HT1080 (cell line): ENCODE results near the gene LY75.

DNA sequence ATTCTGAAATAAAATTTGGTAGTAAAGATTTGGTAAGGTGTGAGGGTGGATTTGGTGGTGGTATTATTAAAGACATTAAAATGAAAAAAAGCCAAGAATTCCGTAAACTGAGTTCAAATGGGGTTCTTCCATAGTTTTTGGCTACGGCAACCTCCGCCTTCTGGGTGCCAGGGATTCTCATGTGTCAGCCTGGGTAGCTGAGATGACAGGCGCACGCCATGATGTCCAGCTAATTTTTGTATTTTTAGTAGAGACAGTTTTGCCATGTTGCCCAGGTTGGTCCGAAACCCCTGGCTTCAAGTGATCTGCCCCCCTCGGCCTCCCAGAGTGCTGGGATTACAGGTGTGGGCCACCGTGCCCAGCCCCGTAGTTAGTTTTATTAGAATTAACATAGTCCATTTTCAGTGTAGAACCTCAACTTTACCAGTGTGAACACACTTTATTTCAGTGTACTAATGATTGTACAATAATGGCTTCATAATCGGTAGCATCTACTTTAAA is 25.0 kb downstream of the CD302 start:
RAMPAGE:
- cytosol, long total RNA: no peak
- long total RNA: no peak
- nucleus, long total RNA: no peak

DNA sequence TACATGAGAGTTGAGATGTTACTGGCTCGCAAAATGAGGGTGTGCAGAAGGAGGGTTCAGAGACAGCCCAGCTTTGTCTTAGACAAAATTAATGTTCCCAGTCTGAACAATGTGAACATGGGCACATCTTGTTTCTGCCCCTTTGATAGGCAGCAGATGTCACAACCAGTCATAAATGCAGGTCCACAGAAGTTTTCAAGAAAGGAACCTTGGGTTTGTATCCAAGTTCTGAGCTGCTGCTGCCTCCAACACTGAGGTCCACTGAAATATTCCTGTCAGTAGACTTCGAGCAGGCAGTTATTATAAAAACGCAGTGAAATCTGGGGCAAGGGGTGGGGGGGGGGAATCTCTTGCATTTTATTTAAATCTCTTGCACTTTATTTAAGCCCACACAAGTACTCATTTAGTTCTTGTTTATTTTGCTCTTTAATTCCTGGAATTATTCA is 1.1 kb downstream of the CD302 start:
RAMPAGE:
- cytosol, long total RNA: no peak
- long total RNA: no peak
- nucleus, long total RNA: no peak

DNA sequence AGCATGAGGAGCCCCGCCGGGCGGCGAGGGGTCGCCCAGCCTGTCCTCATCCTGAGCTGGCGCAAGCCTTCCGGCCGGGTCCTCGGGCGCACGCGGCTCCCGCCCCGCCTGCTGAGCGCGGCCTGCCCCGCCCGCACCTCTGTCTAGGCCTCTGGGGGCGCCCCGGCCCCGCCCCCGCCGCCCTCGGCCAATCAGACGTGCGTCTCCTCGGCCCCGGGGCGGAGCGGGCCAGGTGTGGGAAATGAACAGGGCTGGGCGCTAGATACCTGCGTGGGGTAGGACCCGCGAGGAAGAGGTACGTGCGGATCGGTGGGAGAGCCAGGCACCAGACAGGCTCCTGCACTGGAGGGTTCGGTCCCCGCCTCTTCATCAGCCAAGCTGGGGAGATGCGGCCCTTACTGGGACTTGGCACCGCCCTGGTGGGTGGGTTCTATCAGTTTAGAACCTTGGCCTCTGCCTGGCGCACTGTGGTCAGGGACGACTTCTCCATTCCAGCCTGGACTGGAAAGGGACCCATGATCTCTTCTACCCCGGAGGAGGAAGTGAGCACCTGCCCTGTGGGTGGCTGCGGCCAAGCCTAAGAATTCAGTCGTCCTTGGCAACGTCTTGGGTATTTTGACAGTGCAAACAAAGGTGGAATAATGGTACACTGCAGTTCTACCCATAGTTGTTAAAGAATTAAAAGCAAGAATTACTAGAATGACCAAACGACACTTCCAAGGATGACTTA is at the start of gene LY75:
LY75 (minus strand) TSS at position 124 of the 730 bp plus-strand sequence.
RAMPAGE:
- cytosol, long total RNA: no peak
- long total RNA: no peak
- nucleus, long total RNA: no peak

GRCh38 chr2:160180961-160181794 is 18.9 kb downstream of the ITGB6 start:
RAMPAGE:
- cytosol, long total RNA: no peak
- long total RNA: no peak
- nucleus, long total RNA: no peak

GRCh38 chr2:160205382-160206222 is 5.5 kb upstream of the ITGB6 start:
RAMPAGE:
- cytosol, long total RNA: no peak
- long total RNA: start-site peak on the plus strand at chr2:160205689-160205708, 13 reads; start-site peak on the plus strand at chr2:160205802-160205853, 19 reads
- nucleus, long total RNA: start-site peak on the plus strand at chr2:160205699-160205843, 22 and 17 reads in 2 replicates

DNA sequence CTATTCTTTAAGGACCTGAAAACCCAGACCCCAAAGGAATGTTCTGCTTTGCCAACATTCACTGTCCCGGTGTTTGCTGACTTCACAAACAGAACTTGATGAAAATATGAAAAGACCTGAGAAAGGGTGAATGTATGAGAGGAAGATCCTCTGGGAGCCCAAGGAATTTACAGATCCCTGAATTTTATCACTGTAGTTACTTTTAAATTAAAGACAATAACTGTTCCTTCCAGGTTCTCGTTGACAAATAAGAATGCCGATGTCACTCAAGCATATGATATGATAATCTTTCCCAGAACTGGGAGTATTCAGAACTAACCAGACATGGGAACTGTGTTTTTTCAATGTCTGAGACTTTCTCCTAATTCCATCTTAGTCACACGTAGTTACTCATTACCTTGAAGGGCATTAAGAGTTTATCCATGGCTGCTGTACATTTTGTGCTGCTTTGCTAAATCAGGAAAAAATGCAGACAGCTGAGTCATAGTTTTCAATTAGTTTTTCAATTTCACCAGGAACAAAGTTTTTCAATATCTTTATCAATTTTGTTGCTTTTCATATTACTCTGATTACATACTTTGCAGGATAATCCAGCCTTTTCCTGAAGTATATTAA is 28.4 kb upstream of the ITGB6 start:
RAMPAGE:
- cytosol, long total RNA: no peak
- long total RNA: no peak
- nucleus, long total RNA: no peak

RAMPAGE:
- cytosol, long total RNA: no peak
- long total RNA: no peak
- nucleus, long total RNA: no peak
These were observed 45.5 kb upstream of the ITGB6 start for GRCh38 chr2:160245616-160245943.

DNA sequence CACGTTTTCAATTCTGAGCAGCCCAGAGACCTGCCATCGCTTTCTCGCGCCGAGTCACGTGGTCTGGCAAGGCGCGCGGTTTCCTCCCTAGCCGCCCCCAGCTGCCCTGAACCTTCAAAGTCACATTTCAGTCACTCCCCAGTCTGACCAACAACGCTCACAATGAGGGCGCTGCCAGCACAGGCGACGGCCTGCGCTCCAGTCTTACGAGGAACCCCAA is 69.7 kb upstream of the ITGB6 start:
RAMPAGE:
- cytosol, long total RNA: no peak
- long total RNA: no peak
- nucleus, long total RNA: no peak

DNA sequence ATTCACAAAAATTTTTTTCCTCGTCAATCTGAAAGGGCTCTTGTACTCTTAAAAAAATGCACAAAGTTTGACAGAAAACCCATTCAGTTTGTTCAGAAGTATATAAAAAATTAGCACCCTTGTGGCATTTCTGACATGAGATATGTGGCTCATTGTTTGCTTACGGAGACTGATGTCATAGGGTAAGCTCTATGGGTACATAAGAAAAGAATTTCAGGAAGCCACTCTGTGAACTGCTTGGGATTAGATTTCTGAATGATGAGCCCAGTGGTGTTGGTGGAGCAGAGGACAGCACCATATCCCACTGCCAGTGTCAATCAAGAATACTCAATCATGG is 243.0 kb upstream of the RBMS1 start:
RAMPAGE:
- cytosol, long total RNA: no peak
- long total RNA: no peak
- nucleus, long total RNA: no peak

RAMPAGE:
- cytosol, long total RNA: no peak
- long total RNA: no peak
- nucleus, long total RNA: no peak
These were observed 2.6 kb downstream of the TANK start for GRCh38 chr2:161162500-161163470.

DNA sequence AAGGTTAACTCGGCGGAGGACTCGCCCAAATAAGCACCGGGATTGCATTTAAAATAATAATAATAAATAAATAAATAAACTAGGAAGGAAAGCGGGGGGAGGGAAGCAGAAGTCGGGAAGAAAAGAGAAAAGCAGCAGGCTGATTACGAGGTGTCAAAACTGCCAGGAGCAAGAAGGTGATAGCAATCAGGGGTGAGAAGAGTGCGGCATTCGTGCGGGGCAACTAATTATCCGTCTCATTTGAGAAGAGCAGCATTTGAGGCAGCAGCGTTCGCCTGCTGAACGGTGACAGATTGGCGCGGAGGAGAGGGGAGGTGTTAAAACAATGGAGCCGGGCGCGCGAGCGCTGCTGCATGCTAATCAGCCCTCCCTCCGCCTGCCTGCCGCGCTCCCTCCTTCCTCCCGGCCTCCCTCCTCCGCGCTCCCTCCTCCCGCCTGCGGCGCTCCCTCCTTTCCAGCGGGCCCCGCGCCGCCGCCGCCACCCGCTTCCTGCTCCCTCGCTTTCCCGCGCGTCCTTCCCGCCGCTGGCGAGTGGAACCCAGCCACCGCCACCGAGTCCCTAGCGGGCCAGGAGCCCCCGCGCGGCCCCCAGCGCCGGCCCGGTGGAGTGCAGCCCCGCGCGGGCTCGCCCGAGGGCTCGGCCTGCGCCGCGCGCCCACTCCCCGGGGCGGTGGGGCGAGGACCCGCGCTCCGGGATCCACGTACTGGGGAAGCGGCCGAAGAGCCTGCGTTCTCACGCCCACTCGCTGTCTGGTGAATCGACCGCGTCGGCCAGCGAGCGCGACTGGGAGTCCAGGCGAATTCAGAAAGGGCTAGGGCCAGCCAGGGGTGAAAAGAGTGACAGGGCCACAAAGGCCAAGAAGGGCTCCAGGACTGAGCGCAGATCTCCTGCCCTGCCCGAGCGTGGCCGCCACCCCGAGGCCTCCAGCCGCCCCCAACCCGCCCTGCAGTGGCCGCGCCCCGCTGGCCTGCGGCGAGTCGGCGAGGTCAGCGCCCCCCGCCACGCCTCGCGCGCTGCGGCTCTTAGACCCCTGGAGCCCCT is 69.5 kb upstream of the PSMD14 start:
RAMPAGE:
- cytosol, long total RNA: no peak
- long total RNA: no peak
- nucleus, long total RNA: no peak

DNA sequence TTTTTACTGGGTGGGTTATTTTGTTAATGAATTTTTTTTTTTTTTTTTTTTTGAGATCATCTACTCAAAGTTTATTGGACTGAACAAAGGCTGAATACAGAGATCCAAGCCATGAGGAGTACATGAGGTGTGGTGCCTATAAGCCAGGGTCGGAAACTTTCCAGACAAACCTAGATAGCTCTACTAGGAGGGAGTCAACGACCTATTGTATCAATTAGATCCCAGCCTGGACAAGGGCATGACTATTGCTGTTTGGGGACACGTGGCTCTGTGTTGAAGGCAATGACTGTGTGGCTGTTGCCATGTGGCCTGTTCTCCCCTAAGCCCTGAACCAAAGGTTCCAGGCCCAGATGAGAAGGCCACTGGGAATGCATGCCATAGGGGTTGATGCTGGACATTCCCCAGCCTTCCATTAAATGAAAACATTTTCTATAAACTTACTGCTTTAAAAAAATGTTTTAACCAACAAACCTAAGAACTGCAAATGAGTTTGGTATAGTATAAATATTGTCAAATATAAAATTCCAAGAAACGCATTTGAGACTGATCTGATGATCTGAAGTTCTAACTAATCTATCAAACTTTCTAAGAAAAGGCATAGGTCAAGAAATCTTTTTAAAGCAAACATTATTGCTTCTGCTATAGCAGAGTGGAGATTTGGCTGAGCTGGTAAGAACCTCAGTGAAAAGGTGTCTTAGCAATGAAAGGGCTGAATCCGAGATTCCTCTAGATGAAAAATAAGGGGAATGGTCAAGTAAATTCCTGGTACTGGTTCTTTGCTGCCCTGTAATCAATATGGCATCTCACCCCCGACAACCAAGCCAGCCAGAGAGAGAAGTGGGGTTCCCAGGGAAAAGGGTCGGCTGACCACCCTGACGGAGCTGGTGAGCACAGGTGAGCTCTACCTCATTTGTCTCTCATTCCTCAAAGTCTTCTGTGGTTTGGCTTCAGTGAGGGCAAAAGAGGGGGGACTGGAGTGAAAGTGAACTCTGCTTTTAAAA is 31.5 kb downstream of the PSMD14 start:
RAMPAGE:
- cytosol, long total RNA: no peak
- long total RNA: no peak
- nucleus, long total RNA: no peak

DNA sequence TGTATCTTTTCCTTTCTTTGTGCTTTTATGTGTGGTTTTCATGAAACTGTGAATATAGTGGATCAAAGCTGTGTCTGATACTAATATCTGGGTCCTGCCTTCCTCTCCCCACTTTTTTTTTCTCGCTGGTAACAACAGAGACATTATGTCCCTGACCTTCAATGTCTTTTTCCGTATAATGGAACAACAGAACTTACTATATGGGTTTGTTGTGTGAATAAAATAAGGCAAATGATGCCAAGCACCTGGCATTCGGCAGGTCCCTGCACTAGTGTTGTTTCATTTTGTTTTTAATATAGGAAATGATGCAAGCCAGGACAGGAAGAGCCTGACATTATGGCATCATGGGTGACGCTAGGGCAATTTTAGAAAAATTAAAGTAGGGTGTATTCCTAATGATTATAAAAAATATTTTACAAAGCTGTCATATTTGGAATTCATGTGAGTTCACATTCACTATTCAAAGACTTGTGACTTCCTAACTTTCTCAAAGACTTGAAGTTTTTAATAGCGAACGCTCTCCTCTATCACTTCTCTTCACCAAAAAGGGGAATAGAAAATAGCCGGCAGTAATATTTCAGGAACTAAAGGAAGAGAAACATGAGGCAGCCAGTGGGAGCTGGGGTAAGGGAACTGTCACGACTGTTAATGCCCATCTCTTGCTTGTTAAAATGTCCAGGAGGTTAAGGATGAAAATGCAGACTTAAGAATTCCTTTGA is 60.4 kb downstream of the DPP4 start:
RAMPAGE:
- cytosol, long total RNA: no peak
- long total RNA: no peak
- nucleus, long total RNA: no peak

RAMPAGE:
- cytosol, long total RNA: no peak
- long total RNA: no peak
- nucleus, long total RNA: no peak
These were observed 59.9 kb downstream of the DPP4 start for GRCh38 chr2:162014134-162014526.

GRCh38 chr2:162261071-162261499 is 17.8 kb upstream of the FAP start:
RAMPAGE:
- cytosol, long total RNA: no peak
- long total RNA: no peak
- nucleus, long total RNA: no peak

DNA sequence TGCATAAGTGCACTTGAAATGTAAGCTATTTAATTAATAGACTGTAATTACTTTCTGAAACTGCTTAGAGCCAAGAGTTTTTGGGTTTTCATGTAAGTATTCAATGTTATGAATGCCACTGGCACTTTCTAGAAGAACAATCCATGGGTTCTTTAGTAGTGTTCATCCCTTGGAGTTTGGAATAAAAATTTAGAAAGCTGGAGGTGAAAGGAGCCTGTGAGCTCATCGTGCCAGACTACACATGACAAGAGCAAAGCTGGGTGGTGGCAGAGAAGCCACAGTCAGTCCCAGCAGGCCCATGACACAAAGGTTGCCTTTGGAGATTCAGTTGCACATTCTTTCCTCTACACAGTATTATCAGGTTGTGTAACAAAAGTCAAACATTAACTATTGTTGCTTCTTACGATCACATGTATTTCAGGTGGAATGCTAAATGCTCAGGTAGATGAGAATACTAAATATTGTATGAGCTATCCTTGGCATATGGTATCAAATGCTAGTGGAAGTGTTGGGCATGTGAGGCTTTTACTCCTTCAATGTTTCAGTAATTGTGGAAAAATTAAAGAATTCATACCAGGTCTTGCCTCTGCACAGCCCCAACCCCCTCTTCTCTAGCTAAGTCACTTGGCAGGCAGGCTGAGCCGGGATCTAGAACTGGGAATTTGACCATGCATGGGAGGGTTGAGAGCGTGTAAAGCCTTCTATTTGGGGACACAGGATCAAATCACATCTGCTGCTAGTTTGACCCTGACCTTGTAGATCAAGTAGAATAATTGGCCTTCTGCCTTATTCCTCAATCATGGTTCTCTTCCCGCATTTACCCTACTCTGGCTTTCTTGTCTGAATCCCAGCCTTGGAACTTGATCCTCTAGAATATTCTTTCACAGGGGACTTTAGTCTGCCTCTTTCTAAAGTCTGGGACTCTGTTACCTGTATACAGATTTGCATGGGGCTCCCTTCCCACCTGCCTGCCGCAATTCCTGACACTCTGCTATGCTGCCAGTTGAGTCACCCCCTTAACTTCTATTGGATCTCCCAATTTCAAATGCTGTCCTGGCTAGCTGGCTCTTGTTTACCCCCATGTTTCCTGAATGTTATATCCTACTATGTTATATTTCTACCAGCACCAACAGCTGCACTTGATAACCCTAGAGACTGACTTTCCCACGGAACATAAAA is 231.0 kb downstream of the GCA start:
RAMPAGE:
- cytosol, long total RNA: no peak
- long total RNA: no peak
- nucleus, long total RNA: no peak

DNA sequence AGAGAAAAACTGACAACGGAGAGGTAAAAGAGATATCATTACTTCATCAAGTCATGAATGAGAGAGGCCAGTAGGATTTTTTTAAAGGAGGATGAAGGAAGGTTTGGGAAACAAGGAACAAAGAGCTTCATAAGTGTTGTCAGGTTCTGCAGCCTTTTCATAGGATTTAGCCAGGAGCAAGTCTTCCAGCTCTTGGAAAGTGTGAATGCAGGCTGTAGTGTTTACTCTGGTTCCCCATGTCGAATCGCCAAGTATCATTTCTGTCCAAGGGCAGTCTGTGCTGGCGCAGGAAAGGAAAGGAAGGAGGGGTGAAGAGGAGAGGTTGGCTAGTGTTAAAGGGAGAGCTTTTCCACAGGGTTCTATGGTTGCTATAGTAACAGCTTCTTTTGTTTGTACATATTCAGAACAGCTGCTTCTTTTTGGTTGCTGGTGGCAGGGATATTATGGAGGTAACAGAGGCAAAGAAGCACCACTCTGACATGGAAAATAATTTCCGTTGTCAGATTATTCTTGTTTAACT is 70.0 kb downstream of the KCNH7 start:
RAMPAGE:
- cytosol, long total RNA: no peak
- long total RNA: no peak
- nucleus, long total RNA: no peak

GRCh38 chr2:163347910-163348879 is 387.6 kb downstream of the FIGN start:
RAMPAGE:
- cytosol, long total RNA: no peak
- long total RNA: no peak
- nucleus, long total RNA: no peak

DNA sequence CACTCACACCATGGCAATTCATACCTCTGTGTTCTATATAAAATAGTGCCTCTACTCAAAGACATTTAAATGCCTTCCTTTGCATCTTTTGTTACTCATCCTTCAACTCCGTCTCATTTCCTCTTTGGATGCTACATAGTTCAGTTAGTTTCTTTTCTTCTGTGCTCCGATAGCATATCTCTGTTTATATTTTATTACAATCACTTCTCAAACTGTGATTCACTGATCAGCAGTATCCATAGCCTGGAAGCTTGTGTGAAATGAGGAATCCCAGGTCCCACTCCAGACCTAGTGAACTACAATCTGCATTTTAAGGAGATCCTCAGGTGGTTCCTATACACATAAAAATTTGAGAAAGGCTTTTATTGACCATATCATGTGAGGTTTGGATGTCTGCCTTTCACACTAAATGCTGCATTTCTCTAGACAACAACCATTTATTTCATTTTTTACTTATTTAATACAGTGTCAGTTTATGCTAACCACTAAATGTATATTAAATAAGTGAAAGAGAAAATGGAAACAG is 31.7 kb upstream of the GRB14 start:
RAMPAGE:
- cytosol, long total RNA: no peak
- long total RNA: no peak
- nucleus, long total RNA: no peak

GRCh38 chr2:164711662-164712251 is 90.5 kb upstream of the GRB14 start:
RAMPAGE:
- cytosol, long total RNA: no peak
- long total RNA: no peak
- nucleus, long total RNA: no peak